ENCODE data around the gene FJX1.

DNA sequence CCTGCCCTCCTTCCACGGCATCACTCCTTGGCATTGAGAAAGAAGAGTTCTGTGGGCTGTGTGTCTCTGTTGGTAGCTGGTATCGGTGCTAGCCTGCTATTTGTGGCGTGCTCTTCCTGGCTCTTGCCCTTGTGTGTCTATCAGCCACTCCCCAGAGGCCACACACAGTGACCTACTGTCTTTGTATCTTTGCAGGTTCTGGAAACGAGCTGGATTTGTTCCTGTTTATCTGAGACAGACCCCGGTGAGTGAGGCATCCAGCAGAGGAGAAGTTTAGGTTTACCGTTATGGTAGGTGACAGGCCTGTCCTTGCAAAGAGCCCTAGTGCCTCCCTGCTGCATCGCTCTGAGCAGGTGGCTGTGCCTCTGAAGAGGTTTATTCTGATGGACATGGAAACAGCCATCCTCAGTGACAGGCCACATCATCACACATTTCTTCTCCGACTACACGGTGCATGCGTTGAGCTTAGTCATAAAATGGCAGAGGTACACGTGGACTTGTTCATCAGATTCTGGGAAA, 31.4 kb downstream of the NAT10 start:
- PRO-cap, result no peak

DNA sequence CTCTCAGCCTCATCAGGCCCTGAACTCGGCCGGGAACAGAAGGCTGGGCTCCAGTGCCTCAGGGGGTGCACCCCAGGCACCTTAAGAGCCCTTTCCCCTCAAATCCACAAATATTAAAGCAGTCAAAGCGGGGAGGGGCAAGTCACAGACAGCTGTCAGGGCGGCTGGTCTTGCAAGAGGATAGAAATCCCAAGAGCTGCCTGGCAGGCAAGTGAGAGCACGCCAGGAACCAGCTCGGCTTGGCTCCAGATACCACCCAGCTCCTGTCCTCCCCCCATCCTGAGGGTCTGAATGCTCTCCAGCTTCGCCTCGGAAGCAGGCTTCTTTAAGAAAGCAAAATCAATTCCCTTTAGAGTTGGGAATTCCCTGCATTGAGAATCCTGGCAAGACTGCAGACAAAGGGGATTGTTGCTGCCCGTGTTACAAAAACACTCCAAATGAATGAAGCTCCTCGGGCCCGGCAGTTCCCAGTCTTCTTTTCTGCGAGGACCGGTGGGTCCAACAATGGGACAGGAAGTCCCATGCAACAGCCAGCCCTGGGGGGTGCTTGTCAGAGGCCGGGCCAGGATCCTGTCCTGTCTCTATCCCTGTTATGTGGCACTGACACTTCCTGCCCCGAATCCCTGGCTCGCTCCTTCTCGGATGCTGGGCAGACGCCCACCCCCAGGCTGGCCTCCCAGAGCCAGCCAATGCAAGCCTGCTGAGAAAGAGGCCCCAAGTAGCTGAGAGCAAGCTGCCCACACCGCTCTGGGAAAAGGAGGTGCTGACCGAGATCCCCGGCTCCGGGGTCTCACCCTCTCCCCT, 80.9 kb downstream of the NAT10 start:
- PRO-cap, result no peak

- PRO-cap, result no peak
These were observed 87.5 kb downstream of the NAT10 start for GRCh38 chr11:34192777-34193554.

GRCh38 chr11:34329221-34329786, 28.5 kb downstream of the ABTB2 start:
- PRO-cap, result no peak

DNA sequence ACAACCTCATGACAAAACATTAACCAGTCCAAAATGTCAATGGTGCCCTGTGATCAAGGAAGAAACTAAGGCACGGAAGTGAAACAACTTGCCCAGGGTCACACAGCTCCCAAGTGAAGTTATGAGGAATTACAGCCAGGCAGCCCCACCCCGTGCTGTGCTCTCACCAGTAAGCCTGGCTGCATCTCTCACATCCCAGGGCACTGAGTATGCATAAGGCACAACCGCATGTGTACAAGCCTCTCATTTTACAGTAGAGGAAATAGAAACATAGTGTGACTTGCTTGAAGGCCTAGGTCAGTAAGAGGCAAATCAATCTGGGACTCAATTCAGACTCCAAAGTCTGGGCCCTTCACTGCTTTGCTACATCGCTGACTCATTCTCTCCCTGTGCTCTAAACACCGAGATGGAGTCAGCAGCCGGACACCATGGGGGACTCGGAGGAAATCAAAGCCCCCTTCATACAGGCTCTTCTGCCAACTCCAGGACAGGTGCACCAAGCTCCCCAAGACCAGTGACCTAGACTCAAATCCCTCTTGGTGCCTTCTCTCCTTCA, 7.9 kb downstream of the ABTB2 start:
- PRO-cap, result no peak

GRCh38 chr11:34404922-34405627, 33.7 kb upstream of the CAT start:
- PRO-cap, result no peak

GRCh38 chr11:34685148-34685563, 64.3 kb downstream of the EHF start:
- PRO-cap, result bidirectional peak, plus-strand start at chr11:34685465, minus-strand start at chr11:34685370

GRCh38 chr11:34747312-34747823, 126.5 kb downstream of the EHF start:
- PRO-cap, result no peak

- PRO-cap, result no peak
These were observed 136.3 kb downstream of the EHF start for GRCh38 chr11:34757244-34757629.

- PRO-cap, result no peak
These were observed 19.1 kb downstream of the PDHX start for GRCh38 chr11:34935315-34936063.

DNA sequence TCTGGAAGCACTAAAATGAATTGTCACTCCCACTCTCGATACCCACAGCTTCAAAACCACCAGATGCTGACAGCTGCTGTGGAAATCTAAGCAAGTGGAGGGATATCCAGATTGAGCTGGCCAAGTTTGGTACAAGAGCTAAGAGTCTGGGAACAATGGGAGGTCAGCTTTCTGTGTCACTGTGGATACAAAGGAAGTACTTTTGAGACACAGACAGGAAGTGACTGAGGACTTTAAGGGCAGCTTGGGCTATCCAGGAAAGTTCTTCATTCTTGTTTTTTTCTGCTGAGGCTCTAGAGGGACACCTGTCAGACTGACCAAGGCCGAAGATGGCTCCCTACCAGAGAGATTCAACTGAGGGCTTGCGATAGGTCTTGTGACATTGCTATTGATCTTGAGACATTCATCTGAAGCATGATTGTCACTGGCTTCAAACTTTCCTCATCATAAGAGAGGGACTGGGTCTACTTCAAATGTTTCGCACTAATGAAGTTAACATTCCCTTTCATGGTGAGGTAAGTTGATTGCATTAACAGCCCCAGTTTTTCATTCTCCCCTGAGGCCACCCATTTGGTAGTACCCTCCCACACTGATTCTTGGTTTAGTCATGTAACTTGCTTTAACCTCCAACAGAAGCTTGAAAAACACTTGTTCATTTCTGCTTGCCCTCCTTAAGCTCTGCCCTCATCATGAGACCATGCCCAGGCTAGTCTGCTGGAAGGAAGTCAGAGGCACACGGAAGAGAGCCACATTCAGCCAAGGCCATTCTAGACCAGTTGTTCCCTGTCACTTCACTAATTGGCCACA, 51.0 kb upstream of the CD44 start:
- PRO-cap, result no peak

- PRO-cap, result no peak
These were observed 17.3 kb downstream of the CD44 start for GRCh38 chr11:35156150-35156752.

GRCh38 chr11:35192289-35193529, 53.7 kb downstream of the CD44 start:
- PRO-cap, result no peak

DNA sequence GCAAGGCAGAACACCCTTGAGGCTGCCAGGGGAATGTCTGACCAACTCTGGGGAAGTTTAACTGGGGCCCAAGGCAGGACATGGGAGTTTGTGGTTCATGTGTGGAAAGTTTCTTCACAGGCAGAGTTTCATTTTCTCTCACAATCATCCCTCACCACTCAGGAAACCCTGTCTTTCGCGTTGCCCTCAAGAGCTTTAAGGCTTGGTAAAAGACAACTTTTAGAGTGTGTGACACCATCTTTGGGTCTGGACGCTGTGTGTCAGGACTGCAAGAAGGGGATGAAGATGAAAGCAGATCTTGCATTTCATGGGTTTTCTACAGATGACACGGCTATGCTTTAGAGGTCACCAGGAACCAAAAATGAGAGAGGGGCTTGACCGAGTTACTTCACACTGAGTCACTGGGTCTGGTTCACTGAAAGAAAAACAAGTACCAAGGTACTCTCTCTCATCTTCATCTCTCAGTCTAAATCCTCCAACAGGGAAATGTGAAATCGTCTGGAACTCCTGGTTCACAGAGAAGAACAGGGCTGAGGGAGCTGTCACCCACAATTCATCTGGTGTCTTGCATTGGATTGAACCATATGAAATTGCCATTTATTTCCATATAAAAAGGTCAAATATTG, 133.6 kb downstream of the CD44 start:
- PRO-cap, result no peak

DNA sequence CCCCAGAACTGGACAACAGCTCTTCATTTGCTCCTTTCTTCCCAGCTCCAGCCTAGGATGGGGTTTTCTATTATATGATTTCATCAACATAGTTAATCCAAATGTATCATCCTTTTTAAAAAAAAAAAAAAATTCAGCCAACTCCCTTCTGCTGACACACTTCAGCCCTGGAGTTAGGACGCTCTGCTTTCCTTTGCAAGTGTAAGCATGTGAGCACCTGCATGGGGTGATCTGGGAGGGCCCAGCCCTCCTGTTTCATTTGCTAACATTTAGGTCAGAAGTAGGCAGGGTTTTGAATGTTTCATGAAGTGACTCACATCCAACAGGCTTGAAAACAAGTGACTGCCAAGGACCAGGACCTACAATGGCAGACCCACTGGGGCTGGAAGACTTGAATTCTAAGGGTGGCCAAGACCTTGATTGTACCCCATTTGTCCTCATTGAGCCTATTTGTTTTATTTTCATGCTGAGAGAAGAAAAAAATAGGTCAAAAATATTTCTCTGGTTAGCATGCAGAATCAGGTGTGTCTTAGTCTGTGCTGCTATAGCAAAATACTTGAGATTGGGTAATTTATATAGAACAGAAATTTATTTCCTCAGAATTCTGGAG, 137.5 kb downstream of the CD44 start:
- PRO-cap, result bidirectional peak, plus-strand start at position 337 of the sequence, minus-strand start at position 195 of the sequence

GRCh38 chr11:35313110-35313809, 106.1 kb downstream of the SLC1A2 start:
- PRO-cap, result no peak

- PRO-cap, result no peak
These were observed 71.6 kb downstream of the SLC1A2 start for GRCh38 chr11:35347664-35348191.

DNA sequence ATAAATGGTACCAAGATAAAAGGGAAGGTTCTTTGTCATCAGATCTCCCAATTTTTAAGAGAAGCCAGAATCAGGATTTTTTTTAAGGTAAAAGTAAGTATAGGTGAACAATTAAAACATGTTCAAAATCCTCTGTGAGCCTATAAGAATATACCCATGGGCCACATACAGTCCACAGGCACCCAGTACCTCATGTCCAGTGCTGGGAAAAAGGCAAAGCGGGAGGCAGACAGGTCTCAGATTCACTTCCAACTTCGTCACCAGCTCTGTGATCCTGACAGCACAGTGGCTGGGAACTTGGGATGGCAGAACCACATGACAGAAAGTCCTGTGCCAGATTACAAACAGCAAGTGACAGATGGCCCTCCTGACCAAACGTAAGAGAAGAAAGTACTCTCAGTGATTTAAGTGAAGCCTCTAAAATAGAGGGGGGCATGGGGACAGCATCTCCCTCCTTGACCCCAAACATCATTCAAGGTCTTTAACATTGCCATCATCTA, 5.8 kb downstream of the SLC1A2 start:
- PRO-cap, result no peak

GRCh38 chr11:35418045-35418740, 1.2 kb downstream of the SLC1A2 start:
- PRO-cap, result no peak

DNA sequence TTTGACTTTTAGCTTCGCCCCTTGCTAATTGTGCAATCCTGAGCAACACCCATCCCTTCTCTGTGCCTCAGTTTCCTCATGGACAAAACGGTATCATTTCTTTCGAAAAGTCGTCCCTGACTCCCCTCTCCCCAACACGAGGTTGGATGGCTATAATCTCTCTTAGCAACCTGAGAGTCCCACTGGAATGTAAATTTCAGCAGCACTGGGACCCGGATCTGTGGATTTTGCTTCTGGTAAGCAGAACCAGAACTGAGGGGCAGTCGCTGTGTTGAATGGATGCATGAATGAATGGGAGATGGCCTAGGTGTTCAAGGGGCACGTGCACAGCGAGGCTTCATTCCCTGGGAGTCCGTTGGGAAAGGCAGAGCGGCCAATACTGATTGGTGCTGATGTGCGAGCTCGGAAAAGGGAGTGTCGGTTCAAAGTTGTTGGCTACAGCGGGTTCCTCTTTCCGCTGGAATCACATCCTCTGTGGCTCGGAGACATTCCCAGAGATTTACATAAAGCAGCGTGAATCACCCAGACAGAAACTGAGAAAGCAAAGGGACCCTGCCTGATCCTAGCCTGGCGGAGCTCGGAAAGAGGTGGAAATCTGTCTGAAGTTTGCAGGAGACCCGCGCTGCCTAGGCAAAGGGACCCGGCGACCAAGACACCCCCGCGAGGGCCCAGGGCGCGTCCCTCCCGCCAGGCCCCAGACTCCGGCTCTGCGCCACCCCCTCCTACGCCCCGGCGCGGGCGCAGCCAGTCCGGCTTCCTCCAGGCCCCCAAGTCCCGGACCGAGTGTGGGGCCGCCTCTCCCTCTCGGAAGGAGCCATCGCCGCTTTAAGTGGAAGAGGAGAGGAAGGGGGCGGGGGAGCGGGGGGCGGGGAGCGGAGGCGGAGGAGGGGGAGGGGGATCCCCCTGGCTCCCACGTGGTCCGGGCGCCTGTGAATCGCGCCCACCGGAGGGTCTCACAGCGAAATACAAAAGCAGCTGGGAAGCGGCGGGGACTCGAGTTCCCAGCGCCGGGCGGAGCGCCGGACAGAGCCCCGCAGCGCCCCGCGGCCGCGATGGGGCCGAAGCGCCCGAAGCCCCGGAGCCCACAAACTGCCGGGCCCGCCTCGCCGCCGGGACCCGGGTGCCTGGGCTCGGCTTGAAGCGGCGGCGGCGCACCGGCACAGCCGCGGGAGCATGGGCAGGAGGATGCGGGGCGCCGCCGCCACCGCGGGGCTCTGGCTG, at the start of gene FJX1:
FJX1 (plus strand) TSS at position 997 of the 1,221 bp plus-strand sequence.
- PRO-cap, result unidirectional peak, plus-strand start at position 434 of the sequence; bidirectional peak, plus-strand start at position 913 of the sequence, minus-strand start at position 769 of the sequence